Subcutaneous adipose tissue (tissue), 3 donors: ENCODE measurements around the genes FAM166A and MRPL41.

- PRO-cap = no peak
- RAMPAGE, long total RNA, 3 experiments = no peak in any of the 3 experiments
These were observed 2.3 kb downstream of the TUBB4B start for GRCh38 chr9:137243373-137243876.

DNA sequence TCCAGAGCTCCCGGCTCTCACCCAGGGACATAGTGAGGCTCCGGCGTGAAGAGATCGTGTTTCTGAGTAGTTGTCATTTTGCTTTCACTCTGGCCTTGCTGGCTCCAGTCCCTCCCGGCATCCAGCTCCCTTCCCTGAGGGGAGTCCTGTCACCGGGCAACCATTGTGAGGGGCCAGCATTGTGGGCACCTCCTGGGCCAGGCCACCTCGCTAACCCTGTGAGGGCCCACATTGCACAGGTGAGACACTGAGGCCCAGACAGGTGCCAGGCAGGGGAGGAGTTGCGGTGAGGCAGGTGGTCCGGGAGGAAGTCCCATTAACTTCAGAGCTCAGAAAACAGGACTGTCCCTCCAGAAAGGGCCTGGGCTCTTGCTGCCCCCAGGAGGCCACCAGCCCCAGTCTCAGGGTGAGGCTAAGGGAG is at the start of gene FAM166A:
Gene FAM166A (minus strand): TSS at position 113 of the 421 bp plus-strand sequence.
- PRO-cap = no peak
- RAMPAGE, long total RNA, 3 experiments = no peak in any of the 3 experiments

DNA sequence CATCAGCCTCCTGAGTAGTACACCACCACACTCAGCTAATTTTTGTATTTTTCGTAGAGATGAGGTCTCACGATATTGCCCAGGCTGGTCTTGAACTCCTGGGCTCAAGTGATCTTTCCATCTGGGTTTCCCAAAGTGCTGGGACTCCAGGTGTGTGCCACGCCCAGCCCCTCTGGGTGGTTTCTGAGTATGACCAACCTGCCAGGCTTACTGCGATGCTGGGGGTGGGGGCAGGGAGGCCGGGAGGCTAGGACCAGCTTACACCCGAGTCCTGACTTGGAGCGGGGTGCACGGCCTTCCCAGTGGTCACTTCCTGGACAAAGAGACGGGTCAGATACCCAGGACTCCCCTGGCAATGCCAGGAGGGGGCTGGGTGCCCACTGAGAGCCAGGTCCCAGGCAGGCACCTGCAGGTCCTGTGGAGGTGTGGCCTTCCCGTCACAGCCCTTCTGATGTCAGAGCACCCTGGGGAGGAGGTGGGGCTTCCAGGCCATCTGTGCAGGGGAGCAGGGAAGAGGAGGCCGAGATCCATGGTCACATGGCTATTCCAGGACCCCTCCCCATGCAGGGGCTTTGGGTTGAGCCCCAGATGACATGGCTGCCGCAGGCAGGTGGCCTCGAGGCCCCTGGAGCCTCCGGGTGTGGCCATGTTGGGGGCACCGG is 8.4 kb upstream of the NRARP start:
- PRO-cap = no peak
- RAMPAGE, long total RNA, 3 experiments = no peak in any of the 3 experiments

DNA sequence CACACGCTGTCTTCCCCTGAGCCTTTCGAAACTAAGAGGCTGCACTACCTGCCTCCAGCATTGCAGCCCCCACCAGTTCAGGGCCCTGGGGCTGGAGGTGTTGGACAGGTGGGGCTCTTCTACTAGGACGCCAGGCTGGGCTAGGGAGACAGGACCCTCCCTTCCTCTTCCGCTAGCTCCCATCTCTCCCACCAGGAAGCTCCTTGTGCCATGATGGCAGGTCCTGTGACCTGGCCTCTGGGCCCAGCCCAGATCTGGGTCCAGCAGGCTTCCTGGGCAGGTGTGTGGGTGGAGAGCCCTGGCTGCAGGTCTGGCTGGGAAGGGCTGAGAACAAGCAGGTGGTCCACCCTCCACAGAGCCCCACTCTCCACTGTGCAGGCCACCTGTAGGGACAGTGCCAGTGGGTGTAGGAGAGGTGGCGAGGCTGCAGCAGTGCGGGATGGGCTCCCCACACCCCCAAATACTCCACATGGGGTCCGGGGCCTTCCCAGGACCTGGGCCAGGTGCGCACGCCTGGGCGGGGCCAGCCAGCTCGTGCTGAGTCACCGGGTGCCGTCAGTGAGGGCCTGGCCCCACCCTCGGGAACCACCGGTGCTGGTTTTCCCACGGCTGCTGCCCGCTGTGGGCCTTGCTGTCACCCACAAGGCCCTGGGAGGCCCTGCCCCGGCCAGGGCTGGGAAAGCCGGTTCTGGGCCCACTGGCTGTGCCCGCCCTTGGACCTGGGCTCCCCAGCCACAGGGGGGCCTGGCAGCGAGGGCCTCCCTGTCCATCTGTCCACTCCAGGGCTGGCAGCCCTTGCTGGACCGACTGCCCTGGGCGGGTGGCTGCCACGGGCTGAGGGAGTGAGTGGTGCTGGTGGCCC is 9.2 kb upstream of the NRARP start:
- PRO-cap = no peak
- RAMPAGE, long total RNA, 3 experiments = no peak in any of the 3 experiments

GRCh38 chr9:137388677-137389294 is 34.2 kb downstream of the EXD3 start:
- PRO-cap = no peak
- RAMPAGE, long total RNA, 3 experiments = no peak in any of the 3 experiments

DNA sequence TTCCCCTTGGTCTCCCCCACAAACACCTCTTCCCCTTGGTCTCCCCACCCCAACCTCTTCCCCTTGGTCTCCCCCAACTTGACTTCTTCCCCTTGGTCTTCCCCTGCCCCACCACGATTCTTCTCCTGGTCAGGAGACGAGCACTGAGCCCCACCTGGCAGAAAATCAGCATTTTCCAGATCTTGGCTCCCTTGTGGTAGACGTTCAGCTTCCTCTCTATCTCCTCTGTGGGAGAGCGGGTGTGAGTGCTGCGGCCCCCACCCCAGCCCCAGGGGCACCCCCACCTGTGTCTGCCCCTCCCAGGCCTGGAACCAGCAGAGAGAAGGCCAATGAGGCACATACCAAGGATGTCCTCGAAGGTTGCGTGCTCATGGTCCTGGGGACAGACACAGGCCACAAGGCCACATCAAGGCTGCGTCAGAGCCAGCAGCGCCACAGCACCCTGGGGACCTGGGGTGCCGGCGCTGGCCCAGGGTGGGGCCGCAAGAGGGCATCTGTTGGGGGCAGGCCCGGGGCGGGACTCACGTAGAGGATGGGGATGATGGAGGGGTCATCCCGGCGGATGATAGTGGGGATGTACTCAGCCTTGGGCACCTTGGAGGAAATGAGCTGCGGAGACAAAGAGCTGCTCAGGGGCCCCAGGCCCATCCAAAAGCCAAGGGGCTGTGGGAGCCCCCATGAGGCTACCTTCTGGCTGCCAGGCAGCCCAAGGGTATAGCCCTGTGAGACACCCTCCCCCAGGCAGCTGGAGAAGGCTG is 6.7 kb downstream of the NSMF start:
- PRO-cap = no peak
- RAMPAGE, long total RNA, 3 experiments = no peak in any of the 3 experiments

DNA sequence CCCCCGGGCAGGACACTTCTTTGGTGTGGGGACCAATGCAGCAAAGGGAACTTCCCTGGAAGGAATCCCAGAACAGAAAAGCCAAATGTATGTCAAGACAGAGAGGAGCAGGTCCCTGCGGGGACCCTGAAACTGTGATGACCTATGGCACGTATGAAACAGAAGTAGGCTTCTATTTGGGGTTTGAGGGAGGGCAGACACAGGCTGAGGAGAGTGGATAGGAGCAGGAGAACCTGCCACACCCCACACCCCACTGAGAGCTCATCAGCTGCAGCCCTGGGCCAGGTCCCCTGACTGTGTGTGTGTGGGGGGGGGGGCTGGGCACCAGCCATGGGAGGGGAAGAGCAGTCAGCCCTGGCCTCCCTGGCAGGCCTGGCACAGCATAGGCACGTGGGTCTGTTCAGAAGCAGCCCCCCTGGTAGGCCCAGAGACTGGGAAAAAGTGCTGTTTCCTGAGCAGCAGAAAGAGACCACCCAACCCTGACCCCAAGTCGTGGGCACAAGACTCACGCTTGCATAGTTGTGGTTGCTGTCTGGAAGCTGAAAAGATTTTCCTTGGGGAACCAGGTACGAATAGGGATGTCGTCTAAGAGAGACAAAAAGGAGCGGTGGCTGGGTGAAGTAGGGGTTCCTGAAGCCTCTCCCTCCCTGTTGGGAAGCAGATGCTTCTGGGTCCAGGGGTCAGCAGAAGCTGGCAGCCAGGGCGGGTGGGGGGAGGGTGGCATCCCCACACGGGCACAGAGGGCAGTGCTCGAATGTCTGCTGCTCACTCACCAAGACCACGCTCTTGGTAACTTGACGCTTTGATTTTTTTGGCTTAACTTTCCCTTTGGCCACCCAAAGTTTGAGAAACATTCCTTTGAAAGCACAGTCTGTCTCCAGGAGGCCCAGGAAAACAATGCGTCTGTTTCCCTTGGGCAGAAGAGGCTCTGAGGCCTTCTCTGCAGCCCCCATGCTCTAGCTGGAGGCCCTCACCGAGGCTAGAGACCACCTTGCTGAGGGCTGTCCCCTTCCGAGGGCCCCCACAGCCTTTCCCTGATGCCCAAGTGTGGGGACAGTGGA is 2.9 kb downstream of the NSMF start:
- PRO-cap = no peak
- RAMPAGE, long total RNA, 3 experiments = no peak in any of the 3 experiments

DNA sequence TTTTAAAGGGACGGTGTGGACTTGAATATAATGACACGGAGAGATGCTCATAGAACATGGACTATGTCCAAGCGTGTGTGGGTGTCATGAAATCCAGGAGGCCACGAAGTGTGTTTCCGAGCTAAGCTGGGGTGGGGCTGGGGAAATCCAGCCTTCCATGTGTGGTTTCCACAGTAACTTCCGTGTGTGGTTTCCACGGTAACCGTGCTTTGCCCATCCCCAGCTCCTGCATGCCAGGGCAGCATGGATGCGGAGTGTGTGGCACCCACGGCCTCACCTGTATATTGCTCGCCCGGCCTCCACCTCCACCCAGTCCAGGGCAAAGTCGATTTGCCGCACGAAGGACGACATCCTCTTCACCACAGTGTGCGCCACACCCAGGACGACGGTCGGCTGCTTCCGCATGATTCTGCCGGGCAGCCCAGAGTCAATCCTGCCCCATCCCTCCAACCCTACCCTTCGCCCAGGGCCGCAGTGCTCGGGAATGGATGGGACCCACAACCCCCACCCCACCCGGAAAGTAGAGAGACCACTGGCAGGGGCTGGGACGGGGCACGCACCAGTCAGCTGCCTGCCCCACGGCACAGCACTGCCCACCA is 38.8 kb upstream of the NSMF start:
- PRO-cap = no peak
- RAMPAGE, long total RNA, 3 experiments = no peak in any of the 3 experiments

GRCh38 chr9:137502363-137502905 is 43.3 kb upstream of the NSMF start:
- PRO-cap = no peak
- RAMPAGE, long total RNA, 3 experiments = no peak in any of the 3 experiments

- PRO-cap = no peak
- RAMPAGE, long total RNA, 3 experiments = no peak in any of the 3 experiments
These were observed 19.0 kb downstream of the PNPLA7 start for GRCh38 chr9:137531012-137531719.

DNA sequence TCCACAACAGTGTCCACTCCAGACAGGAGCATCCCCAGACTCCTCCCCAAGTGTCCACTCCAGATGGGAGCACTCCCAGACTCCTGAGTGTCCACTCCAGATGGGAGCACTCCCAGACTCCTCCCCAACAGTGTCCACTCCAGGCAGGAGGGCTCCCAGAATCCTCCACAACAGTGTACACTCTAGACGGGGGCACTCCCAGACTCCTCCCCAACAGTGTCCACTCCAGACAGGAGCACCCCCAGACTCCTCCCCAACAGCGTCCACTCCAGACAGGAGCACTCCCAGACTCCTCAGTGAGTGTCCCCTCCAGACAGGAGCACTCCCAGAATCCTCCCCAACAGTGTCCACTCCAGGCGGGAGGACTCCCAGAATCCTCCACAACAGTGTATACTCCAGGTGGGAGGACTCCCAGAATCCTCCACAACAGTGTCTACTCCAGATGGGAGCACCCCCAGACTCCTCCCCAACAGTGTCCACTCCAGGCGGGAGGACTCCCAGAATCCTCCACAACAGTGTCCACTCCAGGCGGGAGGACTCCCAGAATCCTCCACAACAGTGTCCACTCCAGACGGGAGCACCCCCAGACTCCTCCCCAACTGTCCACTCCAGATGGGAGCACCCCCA is 16.5 kb downstream of the PNPLA7 start:
- PRO-cap = no peak
- RAMPAGE, long total RNA, 3 experiments = no peak in any of the 3 experiments

- PRO-cap = bidirectional peak, plus-strand start at chr9:137551913, minus-strand start at chr9:137551776
- RAMPAGE, long total RNA, 3 experiments = start-site peak on the plus strand in 3 of 3 experiments, at chr9:137551873-137551942 at its widest, 155 to 382 reads per replicate
These were observed at the start of gene MRPL41 for GRCh38 chr9:137551721-137552396. TSS of gene MRPL41 (plus strand) at chr9:137551879.

DNA sequence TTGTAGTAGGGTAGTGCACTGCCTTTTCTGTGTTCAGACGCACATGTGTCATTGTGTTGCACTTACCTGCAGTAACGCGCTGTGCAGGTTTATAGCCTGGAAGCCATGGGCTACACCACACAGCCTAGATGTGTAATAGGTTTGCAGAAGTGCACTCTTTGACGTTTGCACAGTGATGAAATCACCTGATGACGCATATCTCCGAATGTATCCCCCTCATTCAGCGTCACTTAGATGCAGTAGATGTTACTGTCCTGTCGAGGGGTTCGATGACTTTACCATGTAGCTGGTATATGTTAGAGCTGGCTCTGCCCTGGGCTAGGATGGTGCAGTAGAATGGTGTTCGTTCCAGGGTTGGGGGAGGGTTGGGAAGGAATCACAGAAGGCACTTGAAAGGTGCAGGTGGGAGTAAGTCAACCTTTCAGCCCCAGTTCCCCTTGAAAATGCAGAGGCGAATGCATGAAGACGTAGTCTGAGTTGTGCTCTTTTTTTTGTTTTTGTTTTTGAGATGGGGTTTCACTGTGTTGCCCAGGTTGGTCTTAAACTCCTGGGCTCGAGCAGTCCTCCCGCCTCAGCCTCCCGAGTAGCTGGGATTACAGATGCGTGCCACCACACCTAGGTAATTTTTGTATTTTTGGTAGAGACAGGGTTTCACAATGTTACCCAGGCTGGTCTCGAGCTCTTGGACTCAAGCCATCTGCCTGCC is 13.3 kb downstream of the EHMT1 start:
- PRO-cap = no peak
- RAMPAGE, long total RNA, 3 experiments = no peak in any of the 3 experiments

DNA sequence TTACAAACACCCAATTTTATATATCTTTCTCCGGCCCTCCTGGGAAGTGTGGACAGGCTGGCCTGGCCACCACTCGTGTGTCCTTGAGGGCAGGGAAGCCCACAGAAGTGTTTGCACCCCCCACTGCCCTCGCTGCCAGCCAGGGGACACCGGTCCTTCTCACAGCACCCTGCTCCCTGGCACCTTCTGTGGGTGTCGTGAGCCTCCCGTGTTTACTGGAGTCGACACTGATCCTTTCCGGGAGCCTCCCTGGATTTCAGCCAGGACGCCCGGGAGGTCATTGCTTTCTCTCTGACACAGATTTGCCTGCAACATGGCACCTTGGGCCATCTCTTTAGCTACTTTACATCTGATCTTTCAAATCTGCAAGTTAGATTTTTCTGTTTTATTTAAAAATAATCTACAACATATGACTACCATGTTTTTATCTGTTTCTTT is 120.4 kb upstream of the CACNA1B start:
- PRO-cap = no peak
- RAMPAGE, long total RNA, 3 experiments = no peak in any of the 3 experiments